HGPS cell (cell line): ENCODE measurements around the gene GMDS.

- RRBS = no CpG with 5 or more reads among the region's 7 CpGs
Observed at GRCh38 chr6:186554-187030, 105.7 kb upstream of the DUSP22 start.

- RRBS = no CpG with 5 or more reads among the region's 2 CpGs
Observed at GRCh38 chr6:235855-236247, 56.4 kb upstream of the DUSP22 start.

GRCh38 chr6:358384-358905, 33.1 kb upstream of the IRF4 start:
- RRBS = 68% methylated on average over 3 of the region's 7 CpGs

- RRBS = no CpG with 5 or more reads among the region's 21 CpGs
Observed at GRCh38 chr6:453080-453945, 61.8 kb downstream of the IRF4 start.

- RRBS = no CpG with 5 or more reads among the region's 6 CpGs
Observed at GRCh38 chr6:511929-512530, 120.5 kb downstream of the IRF4 start.

- RRBS = no CpG with 5 or more reads among the region's 8 CpGs
Observed at GRCh38 chr6:1136461-1136776, 175.5 kb upstream of the FOXQ1 start.

- RRBS = no CpG with 5 or more reads among the region's 26 CpGs
Observed at GRCh38 chr6:1394293-1395348, 5.2 kb downstream of the FOXF2 start.

DNA sequence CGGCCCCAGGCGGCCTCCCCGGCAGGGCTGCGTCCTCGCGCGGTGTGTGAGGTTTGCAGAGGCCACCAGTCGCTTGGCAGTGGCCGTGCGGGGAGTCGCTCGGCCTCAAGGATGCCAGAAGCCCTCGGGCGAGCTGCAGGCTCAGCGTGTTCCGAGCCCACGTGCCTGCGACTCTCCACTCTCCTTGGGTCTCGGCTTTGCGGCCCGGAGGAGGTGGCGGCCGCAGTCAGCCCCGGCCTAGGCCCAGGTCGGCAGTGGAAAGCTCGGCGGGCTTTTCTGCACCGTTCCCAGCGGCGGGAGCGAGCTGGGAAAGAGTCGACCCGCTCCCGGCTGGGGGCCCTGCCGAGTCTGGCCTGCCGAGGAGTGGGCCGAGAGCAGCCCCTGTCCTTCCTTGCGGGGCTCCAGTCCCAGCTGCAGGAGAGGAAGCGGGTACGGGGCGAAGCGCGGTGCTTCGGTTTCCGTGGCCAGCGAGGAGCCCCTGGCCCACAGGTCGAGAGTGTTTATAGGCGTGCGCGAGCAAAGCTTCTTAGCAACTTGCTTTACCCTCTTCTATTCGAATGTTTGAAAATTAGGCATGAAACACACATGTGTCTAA, 5.5 kb downstream of the FOXC1 start:
- RRBS = 88% methylated on average over 5 of the region's 51 CpGs

DNA sequence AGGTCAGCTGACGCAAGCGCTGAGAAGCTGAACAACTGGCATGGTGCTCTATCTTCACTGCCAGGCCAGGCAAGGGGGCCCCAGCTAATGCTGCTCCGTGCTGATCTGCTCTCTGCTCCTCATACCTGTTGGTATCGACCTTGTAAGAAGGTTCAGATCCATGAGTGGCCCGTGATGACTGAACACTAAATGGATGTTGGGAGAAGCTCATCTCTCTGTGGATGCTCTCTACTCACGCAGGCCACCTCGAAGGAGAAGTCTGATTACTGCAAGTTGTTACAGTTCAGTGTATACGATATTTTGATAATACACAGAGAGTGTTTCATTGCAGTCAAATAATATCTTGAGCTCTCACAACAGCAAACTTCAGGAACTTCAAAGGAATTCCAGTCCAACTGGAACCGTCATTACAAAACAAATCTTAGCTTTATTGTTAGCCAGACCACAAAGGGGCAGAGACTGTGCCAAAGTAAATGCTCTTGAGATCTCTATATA, 69.7 kb downstream of the FOXC1 start:
- RRBS = no CpG with 5 or more reads among the region's 9 CpGs

- RRBS = no CpG with 5 or more reads among the region's 14 CpGs
Observed at GRCh38 chr6:1762237-1762790, 152.6 kb downstream of the FOXC1 start.

DNA sequence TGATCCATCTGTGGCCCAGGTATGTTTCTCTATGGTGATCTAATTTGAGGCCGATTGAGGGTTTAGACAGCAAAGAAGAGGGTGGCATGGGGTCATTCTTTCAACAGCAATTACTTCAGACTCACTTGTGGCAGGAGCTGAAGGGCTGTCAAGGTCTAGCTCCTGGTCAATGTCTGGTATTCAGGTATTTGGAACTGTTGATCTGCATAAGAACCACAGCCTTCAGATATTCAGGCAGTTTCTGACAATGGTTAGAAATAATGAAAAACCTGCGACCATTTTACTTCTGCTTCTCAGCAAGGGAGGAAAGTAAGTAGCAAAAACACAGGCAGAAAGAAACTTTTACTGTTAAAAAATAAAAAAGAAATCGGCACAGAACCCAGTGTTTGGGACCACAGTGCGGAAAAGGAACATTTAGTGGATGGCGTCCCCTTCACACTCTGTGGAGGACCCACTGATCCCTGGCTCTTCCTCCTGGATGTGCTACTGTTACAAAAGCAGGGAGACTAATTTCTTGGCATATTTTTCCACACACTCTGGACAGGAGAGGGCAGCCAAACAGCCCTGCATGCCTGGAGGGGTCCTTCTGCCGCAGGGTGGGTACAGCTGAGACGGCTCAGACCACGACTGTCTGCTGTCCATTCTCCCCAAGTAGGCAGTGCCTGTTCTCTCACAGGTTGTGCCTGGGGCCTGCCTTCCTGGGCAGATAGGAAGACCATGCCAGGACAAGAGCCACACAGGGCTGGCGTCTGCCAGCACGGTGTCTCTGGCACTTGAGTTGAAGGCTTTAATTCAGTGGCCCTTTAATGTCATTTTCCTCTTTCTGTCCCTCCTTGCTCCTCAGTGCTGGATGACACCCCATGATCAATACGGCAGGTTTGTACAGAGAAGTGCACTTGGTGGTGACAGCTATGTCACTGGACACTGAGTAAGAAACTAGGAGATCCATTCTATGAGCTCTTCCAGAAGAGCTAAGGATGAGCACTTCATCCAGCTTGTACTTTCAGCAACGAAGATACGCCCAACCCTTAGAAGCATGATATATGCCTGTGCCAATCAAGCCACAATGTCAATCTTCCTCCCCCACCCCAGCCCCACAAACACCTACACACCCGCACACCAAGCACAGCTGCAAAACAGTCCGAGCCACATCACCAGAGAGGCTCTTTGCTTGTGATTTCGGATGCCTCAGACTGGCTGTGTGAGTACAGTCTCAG, 260.1 kb downstream of the FOXC1 start:
- RRBS = no CpG with 5 or more reads among the region's 16 CpGs

GRCh38 chr6:1885334-1886190, 275.8 kb downstream of the FOXC1 start:
- RRBS = no CpG with 5 or more reads among the region's 15 CpGs

- RRBS = no CpG with 5 or more reads among the region's 5 CpGs
Observed at GRCh38 chr6:2211101-2211637, 34.2 kb downstream of the GMDS start.

- RRBS = 4% methylated on average over 67 of the region's 123 CpGs
Observed at GRCh38 chr6:2244761-2245948, at the start of gene GMDS. Gene GMDS, minus strand, starts transcription at chr6:2245605.

- RRBS = 8% methylated on average over 8 of the region's 22 CpGs
Observed at GRCh38 chr6:2245949-2246649, 694 bp upstream of the GMDS start.

- RRBS = no CpG with 5 or more reads among the region's 2 CpGs
Observed at GRCh38 chr6:2377848-2378372, 132.5 kb upstream of the GMDS start.

- RRBS = no CpG with 5 or more reads among the region's 7 CpGs
Observed at GRCh38 chr6:2502345-2502721, 248.4 kb downstream of the MYLK4 start.

GRCh38 chr6:2534271-2534617, 216.5 kb downstream of the MYLK4 start:
- RRBS = no CpG with 5 or more reads among the region's 2 CpGs

- RRBS = no CpG with 5 or more reads among the region's 7 CpGs
Observed at GRCh38 chr6:2682804-2683328, 67.9 kb downstream of the MYLK4 start.

DNA sequence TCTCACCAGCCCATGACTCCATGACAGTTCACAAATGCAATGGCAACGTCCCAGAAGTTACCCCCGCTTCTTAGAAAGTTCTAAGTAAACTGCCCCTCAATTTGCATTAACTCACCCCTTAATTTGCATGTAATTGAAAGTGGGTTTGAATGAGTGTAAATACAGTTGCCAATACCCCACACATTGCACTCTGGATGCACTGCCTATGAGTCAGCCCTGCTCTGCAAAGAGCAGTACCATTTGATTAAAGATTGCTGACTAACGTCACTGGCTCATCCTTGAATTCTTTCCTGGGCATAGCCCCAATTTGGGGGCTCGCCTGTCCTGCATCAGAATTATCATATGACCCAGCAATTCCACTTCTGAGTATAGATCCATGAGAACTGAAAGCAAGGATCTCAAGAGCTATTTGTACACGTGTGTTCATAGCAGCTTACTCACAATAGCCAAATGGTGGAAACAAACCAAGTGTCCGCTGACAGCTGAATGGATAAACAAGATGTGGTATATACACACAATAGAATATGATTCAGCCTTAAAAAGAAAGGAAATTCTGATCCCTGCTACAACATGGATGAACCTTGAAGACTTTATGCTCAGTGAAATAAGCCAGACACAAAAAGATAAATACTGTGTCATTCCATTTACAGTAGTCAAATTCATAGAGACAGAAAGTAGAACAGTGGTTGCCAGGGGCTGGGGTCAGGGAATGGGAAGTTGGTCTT, 36.3 kb downstream of the MYLK4 start:
- RRBS = no CpG with 5 or more reads among the region's 6 CpGs